NCI-H460 (cell line): ENCODE measurements around a stretch of chr7.

DNA sequence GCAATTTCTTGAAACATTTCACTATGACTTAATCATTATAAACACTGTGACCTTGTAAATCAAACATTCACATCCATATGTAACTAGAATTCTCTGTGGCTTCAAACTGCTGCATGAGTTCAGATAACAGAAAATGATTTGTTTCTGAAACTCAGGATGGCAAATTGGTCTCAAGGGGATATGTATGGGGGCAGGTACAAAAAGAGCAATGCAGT, 3.8 kb downstream of the FAM133B start:
RAMPAGE:
- cytosol, long total RNA, result no peak
- long total RNA, result no peak
- nucleus, long total RNA, result no peak

GRCh38 chr7:92610243-92610911, 20.2 kb upstream of the FAM133B start:
RAMPAGE:
- cytosol, long total RNA, result no peak
- long total RNA, result no peak
- nucleus, long total RNA, result no peak

RAMPAGE:
- cytosol, long total RNA, result no peak
- long total RNA, result no peak
- nucleus, long total RNA, result no peak
Measured at GRCh38 chr7:92611203-92612208, 21.3 kb upstream of the FAM133B start.

RAMPAGE:
- cytosol, long total RNA, result no peak
- long total RNA, result no peak
- nucleus, long total RNA, result no peak
Measured at GRCh38 chr7:92613343-92613772, 23.2 kb upstream of the FAM133B start.

RAMPAGE:
- cytosol, long total RNA, result no peak
- long total RNA, result no peak
- nucleus, long total RNA, result no peak
Measured at GRCh38 chr7:92801490-92802123, 34.8 kb downstream of the CDK6 start.

DNA sequence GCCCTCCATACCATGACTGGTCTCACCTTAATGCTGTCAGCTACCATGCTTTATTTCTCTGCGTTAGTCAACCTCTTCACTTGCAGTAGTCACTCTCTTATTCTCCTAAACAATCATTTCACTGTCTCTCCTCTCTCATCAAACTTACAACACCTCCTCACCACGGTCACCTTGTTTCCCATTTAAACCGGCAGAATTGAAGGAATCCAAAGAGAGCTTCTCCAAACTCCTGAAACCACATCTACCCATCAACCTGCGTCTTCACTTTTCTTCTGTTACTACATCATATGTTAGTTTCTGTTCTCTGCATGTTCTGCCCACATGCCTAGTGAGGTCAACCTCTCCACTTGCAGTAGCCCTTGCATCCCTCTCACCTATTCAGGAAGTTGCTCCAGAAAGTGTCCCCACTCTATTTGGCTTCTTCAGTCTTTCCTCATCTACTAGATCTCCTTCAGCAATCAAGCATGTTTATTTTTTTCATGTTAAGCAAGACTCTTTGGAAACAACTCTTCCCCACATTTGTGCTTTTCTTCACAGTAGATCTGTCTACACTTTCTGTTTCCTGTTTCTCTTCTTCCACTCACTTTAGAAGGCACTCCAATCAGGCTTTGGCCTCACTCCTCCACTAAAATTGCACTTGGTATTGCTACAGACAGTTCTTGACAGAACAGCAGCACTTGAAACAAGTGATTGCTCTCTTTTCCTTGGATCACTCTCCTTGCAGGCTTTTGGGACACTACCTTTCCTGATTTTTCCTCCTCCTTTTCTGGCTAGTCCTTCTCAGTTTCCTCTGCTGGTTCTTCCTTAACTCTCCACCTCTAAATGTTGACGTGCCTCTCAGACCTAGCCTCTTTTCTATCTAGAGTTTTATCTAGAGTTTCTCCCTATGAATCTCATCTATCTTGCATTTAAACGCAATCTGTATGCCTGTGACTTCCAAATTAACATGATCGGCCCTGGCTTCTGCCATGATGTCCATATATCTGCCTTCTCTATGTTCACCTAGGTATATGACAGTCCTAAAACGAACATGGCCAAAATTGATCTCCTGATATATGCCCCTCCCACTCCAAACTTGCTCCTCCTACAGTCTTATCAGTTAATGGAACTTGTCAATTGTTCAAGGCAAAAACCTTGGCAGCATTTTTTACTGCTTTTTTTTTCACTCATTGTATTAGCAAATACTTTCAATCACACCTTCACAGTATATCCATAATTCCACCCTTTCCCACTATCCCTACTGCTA, 7.3 kb downstream of the SAMD9L start:
RAMPAGE:
- cytosol, long total RNA, result no peak
- long total RNA, result no peak
- nucleus, long total RNA, result no peak

DNA sequence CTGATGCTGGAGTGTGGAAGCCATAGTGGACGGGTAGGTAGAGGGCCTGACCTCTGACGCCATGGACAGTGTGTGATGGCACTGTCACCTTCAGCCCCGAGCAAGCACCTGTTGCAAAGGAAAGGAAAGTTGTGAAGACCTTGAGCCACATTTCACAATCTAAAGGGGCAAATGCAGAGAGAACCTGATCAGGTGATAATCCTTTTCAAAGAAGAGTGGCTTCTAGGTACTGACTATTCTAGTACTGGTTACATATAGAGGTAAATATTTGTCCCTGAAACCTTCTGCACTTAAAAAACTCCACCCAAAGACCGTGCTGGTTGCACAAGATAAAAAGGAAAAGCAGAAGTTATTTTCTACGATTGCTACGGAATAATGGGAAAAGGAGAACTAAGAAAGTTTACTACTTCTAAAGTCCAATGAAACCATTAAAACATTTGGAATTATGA, 6.9 kb downstream of the HEPACAM2 start:
RAMPAGE:
- cytosol, long total RNA, result no peak
- long total RNA, result no peak
- nucleus, long total RNA, result no peak

GRCh38 chr7:94004602-94005007, 450 bp upstream of the BET1 start:
RAMPAGE:
- cytosol, long total RNA, result no peak
- long total RNA, result no peak
- nucleus, long total RNA, result no peak

DNA sequence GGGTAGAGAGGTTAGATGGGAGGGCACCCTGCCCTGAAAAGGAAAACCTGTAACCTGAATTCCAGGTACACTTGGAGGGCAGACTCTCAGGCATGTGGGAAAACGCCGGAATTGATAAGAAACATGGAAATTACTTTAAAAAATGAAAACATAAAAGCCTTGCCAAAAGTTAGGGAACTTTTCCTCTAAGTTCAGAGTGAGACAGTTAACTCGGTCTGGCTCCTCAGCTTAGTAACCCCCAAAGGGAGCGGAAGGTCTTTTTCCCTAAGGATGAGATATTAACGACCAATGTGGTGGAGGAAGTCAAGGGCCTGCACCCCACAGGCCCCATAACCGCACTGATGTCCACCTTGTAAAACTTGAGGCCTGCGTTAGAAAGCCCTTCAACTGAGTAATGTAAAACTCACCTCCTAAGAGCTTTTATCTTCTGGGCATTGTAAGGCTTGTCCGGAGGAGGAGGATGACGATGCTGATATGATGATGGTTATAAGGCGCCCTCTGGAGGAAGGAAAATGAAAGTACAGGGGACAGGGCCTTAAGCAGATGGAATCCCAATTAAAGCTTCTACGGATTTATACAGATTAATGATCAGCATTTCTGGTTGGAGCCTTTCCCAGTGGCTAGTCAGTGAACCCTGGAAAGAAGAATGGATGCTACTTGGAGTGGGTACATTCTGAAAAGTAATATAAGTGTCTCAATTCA, 589 bp downstream of the COL1A2 start:
RAMPAGE:
- cytosol, long total RNA, result no peak
- long total RNA, result no peak
- nucleus, long total RNA, result no peak

GRCh38 chr7:94417559-94417917, 22.8 kb downstream of the COL1A2 start:
RAMPAGE:
- cytosol, long total RNA, result no peak
- long total RNA, result no peak
- nucleus, long total RNA, result no peak

DNA sequence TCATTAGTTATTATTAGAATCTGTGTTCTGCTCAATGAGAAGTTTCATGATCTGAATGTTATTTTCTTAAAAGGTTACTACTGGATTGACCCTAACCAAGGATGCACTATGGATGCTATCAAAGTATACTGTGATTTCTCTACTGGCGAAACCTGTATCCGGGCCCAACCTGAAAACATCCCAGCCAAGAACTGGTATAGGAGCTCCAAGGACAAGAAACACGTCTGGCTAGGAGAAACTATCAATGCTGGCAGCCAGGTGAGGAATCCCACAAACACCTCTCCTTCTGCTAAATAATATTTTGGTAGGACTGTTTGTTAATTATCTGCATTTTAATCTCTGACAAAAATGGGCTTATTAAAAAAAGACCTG, 33.5 kb downstream of the COL1A2 start:
RAMPAGE:
- cytosol, long total RNA, result no peak
- long total RNA, result no peak
- nucleus, long total RNA, result no peak

RAMPAGE:
- cytosol, long total RNA, result no peak
- long total RNA, result no peak
- nucleus, long total RNA, result no peak
Measured at GRCh38 chr7:94429109-94429520, 34.4 kb downstream of the COL1A2 start.

GRCh38 chr7:94510595-94511197, 1.1 kb downstream of the CASD1 start:
RAMPAGE:
- cytosol, long total RNA, result no peak
- long total RNA, result no peak
- nucleus, long total RNA, result no peak

GRCh38 chr7:94620518-94621225, 35.3 kb downstream of the SGCE start:
RAMPAGE:
- cytosol, long total RNA, result no peak
- long total RNA, result no peak
- nucleus, long total RNA, result no peak

GRCh38 chr7:94647580-94648133, 8.3 kb downstream of the SGCE start:
RAMPAGE:
- cytosol, long total RNA, result no peak
- long total RNA, result no peak
- nucleus, long total RNA, result no peak

DNA sequence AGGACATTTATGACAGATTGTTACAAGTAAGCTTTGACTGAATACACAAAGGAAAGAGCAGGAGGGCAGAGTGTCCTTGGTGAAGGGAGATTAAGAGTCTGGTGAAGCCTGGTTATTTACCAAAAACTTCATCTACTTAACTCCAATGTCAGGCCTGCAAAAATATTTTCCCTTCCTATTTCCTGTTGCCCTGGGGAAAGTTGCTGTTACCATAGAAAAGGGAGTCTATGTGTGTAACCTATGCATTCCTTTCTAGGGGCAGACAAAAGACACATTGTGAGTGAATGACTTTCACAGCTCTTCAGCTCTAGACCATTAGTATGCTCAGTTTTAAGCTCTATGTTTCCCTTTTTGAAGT, 45.5 kb upstream of the SGCE start:
RAMPAGE:
- cytosol, long total RNA, result no peak
- long total RNA, result no peak
- nucleus, long total RNA, result no peak

DNA sequence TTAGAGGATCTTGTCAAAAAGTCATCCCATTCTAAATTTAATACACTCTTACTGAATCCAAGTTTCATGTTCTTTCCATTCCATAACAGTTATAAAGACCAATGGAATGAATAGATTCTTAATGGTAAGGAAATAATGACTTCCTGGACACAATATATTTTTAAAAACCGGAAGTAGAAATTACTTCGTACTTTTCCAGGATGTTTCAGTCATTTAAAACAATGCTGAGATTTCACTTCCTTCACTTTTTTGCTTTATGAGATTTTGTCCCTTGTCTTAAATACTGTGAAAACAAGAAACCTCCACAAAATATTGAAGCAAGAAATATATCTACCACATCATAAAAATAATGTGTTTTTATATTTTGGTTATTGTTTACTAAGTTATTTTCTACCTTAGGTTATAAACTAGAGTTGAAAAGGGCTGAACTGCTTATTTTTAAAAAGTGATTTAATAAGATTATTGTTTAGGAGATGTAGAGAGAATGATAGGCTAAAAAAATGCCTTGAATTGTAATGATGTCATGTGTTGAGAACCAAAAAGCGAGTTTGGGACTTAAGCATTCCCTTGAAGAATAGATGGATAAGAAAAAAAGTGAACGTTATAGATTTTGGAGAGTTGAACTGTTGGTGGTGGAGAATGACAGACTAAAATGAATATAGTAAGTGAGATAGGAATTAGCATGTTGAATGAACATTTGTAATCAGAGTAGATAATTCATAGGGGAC, 65.6 kb downstream of the PPP1R9A start:
RAMPAGE:
- cytosol, long total RNA, result no peak
- long total RNA, result no peak
- nucleus, long total RNA, result no peak

DNA sequence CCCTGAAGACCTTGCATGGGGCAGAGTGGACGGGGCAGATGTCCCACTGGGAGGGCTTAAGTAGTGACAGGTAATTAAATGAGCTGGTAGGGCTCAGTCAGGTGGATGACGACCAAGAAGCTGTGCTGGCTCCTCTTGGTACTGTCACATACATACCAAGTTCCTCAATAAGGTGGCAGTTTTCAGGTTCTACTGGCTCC, 1.8 kb downstream of the PON3 start:
RAMPAGE:
- cytosol, long total RNA, result no peak
- long total RNA, result no peak
- nucleus, long total RNA, result no peak

DNA sequence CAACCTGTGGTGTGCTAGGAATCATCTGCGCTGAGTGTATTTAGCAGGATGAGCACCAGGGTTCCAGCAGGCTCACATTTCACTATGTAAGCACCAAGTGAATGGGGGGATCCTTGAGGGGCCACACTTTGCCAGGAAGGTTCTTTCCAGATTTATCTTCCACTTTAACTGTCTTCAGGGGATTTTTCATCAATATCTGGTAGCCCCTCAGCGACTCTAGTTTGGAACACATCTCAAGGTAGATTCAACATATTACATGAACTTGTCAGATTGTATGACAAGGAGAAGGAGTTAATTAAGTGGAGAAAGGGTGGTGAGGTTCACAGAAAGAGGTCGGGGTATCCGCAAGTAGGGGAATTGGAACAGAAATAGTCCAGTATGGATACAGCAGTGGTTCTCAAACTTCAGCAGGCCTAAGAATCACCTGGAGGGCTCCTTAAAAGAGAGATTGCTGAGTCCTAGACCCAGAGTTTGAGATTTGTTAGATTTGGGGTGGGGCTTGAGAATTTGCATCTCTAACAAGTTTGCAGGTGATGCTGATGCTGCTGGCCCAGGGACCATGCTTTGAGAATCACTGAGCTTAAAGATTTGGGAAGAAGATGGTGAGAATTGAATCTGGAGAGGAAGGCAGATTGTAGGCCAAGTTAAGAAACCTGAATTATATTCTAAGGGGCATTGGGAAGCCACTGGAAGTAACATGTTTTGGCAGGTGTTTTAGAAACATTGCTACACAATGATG, 3.8 kb upstream of the PON3 start:
RAMPAGE:
- cytosol, long total RNA, result no peak
- long total RNA, result no peak
- nucleus, long total RNA, result no peak

RAMPAGE:
- cytosol, long total RNA, result no peak
- long total RNA, result no peak
- nucleus, long total RNA, result no peak
Measured at GRCh38 chr7:95584111-95585119, 11.9 kb downstream of the PDK4 start.